Measurements from ENCODE around the gene NOTCH2NLC.

- PRO-cap, 8 experiments = no peak in any of the 8 experiments
Observed at GRCh38 chr1:146934344-146935234, 3.5 kb upstream of the NBPF12 start.

GRCh38 chr1:147238917-147239636 lies 3.4 kb upstream of the CHD1L start:
- PRO-cap, 8 experiments = no peak in any of the 8 experiments

DNA sequence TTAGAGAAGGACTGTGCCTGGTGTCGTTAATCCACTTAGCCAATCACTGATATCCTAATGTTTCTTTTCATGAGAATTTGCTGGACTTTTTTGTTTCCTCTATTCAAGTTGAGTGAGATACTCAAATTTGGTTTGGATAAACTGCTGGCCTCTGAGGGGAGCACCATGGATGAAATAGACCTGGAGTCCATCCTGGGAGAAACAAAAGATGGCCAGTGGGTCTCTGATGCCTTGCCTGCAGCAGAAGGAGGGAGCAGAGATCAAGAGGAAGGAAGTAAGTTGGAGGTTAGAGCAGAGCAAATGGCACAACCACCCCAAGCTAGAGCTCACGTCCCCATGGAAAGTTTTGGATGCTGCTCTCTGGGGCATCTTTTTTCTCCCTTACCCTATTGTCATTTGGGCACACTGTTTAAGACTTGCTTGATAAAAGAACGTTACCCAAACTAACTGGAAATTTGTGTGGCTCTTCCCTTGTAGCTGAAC lies 37.5 kb downstream of the CHD1L start:
- PRO-cap, 8 experiments = no peak in any of the 8 experiments

DNA sequence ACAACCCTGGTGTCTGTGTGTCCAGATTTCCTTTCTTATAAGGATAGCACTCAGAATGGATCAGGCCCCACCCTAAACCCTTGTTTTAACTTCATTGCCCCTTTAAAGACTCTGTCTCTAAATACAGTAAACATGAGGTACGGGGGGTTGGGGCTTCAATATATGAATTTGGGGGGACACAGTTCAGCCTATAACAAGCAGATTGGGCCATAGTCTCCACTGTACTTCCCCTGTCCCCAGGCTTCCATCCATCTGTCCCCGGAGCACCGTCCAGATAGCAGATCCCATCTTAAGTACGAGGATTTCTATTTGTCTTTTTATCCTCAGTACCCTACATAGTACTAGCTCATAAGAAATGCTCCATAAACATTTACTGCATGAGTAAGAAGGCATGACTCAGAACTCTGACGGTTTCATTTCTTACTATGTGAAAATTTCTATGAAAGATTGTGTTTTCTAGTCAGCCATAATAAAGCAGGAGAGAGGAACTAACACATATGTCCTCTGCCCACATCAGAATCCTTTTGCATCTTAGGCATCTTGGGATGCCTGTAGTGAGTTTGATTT lies 49.4 kb downstream of the CHD1L start:
- PRO-cap, 8 experiments = no peak in any of the 8 experiments

DNA sequence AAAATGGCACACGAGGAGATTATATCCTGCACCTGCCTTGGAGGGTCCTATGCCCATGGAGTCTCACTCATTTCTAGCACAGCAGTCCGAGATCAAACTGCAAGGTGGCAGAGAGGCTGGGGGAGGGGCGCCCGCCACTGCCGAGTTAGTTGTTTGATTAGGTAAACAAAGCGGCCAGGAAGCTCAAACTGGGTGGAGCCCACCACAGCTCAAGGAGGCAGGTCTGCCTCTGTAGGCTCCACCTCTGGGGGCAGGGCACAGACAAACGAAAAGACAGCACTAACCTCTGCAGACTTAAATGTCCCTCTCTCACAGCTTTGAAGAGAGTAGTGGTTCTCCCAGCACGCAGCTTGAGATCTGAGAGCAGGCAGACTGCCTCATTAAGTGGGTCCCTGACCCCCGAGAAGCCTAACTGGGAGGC lies 138.6 kb upstream of the BCL9 start:
- PRO-cap, 8 experiments = no peak in any of the 8 experiments

DNA sequence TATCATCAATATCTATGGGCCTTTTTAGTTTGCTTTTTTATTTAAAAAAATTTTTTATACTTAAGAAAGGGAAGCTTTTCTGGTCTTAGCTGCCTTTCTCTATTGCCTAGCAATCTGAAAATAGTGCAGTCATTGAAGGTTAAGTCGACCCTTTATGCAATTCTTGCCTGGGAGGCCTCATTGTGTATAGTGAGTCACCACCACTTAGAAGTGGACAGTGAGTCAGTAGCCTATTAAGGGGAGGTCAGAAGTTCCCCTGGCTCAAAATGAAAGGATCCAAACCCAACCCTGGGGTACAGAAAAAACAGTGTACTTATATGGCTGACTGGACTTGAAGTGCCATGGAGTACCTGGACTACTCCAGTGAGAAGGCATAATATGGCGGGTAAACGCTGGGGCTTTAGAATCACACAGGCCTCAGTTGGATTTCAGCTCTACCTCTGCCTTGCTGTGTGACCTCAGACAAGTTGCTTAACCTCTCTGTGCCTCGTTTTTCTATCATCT lies 2.2 kb upstream of the BCL9 start:
- PRO-cap, 8 experiments = no peak in any of the 8 experiments

GRCh38 chr1:147542037-147542399 lies 717 bp downstream of the BCL9 start:
- PRO-cap, 8 experiments = no peak in any of the 8 experiments

- PRO-cap, 8 experiments = no peak in any of the 8 experiments
Observed at GRCh38 chr1:147612376-147613395, 57.6 kb downstream of the ACP6 start.

DNA sequence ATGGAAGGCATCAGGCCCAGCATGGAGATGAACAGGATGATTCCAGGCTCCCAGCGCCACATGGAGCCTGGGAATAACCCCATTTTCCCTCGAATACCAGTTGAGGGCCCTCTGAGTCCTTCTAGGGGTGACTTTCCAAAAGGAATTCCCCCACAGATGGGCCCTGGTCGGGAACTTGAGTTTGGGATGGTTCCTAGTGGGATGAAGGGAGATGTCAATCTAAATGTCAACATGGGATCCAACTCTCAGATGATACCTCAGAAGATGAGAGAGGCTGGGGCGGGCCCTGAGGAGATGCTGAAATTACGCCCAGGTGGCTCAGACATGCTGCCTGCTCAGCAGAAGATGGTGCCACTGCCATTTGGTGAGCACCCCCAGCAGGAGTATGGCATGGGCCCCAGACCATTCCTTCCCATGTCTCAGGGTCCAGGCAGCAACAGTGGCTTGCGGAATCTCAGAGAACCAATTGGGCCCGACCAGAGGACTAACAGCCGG lies 50.2 kb downstream of the ACP6 start:
- PRO-cap, 8 experiments = peak in 1 of 8 experiments; most common plus-strand start position 265 of the sequence (in 1)

DNA sequence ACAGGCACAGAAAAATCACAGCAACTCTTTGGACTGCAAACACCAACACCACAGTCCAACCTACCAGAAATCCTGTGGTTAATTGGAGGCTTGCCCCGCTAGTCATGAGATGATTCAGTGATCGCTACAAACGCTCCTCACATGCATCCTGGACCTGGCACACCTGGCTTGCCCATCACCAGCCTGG lies 1.1 kb downstream of the NBPF11 start:
- PRO-cap, 8 experiments = no peak in any of the 8 experiments

- PRO-cap, 8 experiments = no peak in any of the 8 experiments
Observed at GRCh38 chr1:148161293-148161862, 9.3 kb upstream of the NBPF11 start.

DNA sequence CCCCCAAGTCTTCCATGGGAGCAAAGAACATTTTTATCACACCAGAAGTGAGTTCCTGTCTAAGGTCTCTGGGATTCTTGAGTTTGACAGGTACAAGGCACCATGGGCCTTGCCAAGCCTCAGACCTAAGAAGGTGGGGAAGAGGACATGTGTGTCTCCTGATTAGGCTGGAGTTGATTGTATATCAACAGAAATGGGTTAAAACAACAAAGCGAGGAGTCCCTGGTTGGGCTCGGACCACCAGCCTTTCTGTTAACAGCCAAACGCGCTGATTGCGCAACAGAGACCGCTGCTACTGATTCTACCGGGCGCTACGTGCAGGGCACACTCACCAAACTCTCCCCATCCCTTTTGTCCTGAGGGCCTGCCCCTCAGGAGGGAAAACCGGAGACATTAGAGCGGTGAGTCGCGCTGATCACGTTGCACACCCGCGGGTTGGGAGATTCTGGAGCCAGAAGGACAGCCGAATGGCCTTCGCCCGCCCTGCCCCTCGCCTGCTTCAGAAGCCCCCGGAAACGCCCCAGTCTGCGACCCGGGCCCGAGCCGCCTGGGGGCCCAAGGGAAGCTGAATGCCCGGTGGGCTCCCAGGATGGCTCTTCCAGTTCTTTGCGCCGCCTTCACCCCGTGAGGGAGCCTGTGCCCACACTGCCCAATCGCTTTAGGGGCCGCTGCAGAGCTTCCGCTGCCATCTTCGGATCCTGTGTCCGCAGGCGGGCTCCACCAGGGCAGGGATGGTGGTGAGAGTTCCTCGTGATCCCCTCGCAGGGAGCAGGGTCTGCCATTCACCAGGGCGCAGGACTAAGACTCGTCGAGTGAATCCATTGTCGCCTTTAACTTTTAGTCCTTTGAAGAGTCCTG lies 165.3 kb upstream of the NBPF11 start:
- PRO-cap, 8 experiments = no peak in any of the 8 experiments

GRCh38 chr1:148353448-148354284 lies 129.4 kb downstream of the PPIAL4G start:
- PRO-cap, 8 experiments = peak in 4 of 8 experiments; most common plus-strand start chr1:148353554 (in 4)

DNA sequence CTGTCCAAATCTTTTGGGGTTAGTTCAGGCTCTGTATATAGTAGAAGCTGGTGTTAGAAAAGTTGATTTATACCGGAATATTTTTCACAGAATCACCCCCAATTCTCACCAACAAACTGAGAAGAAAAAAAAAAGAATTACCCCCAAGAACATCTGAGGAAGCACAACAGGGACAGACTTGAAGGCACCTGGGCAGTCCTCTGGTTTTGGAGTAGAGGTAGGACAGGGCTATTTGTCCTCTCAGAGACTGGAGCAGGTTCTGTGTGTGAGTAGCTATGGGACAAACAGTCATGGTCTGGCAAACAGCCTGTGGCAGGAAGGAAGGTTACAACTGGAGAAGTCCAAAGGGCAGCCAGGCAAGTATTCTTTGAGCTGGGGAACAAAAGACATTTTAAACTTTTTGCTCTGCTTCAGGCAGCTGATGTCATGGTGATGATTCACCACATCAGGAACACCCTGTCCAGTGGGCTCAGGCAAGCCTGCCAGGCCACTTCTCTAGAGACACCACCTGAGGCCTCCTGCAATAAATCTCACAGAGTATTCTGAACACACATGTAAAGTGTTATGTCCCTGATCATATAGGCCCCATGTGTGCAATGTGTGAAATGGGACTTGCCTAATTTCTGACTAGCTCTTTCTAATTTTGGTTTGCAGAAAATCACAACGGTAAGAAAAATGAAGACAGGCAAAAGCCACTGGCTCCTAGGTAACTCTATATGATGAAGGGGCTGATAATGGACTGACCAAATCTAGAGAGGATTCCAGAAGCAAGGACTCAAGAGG lies 58.9 kb downstream of the PPIAL4G start:
- PRO-cap, 8 experiments = no peak in any of the 8 experiments

- PRO-cap, 8 experiments = no peak in any of the 8 experiments
Observed at GRCh38 chr1:148900847-148901483, 56.7 kb downstream of the PDE4DIP start.

GRCh38 chr1:149102333-149102595 lies 1.1 kb downstream of the NBPF9 start:
- PRO-cap, 8 experiments = no peak in any of the 8 experiments

GRCh38 chr1:149229086-149229507 lies 125.7 kb upstream of the NBPF9 start:
- PRO-cap, 8 experiments = no peak in any of the 8 experiments

- PRO-cap, 8 experiments = no peak in any of the 8 experiments
Observed at GRCh38 chr1:149285451-149286056, 104.9 kb upstream of the NOTCH2NLC start.

- PRO-cap, 8 experiments = peak in 7 of 8 experiments; most common plus-strand start chr1:149390623 (in 7); most common minus-strand start chr1:149390408 (in 3)
Observed at GRCh38 chr1:149390118-149391168, at the start of gene NOTCH2NLC. TSS of gene NOTCH2NLC (plus strand) at chr1:149390621.

GRCh38 chr1:149554426-149555074 lies 29.1 kb upstream of the PPIAL4C start:
- PRO-cap, 8 experiments = no peak in any of the 8 experiments